ENCODE measurements around a stretch of chr2.

- PRO-cap = no peak
- RRBS = no CpG with 5 or more reads among the region's 6 CpGs
These were observed 313.0 kb downstream of the ARHGAP15 start for GRCh38 chr2:143442230-143442632.

GRCh38 chr2:143524722-143525359 is 395.6 kb downstream of the ARHGAP15 start:
- PRO-cap = no peak
- RRBS = no CpG with 5 or more reads among the region's 6 CpGs

GRCh38 chr2:143946362-143947541 is 385.6 kb downstream of the GTDC1 start:
- PRO-cap = no peak
- RRBS = no CpG with 5 or more reads among the region's 20 CpGs

- PRO-cap = no peak
- RRBS = no CpG with 5 or more reads among the region's 5 CpGs
These were observed 95.1 kb downstream of the GTDC1 start for GRCh38 chr2:144237153-144237638.

GRCh38 chr2:144237808-144238266 is 94.5 kb downstream of the GTDC1 start:
- PRO-cap = no peak
- RRBS = no CpG with 5 or more reads among the region's 2 CpGs

GRCh38 chr2:144349480-144350002 is 17.2 kb upstream of the GTDC1 start:
- PRO-cap = no peak
- RRBS = no CpG with 5 or more reads among the region's 4 CpGs

- PRO-cap = no peak
- RRBS = no CpG with 5 or more reads among the region's 2 CpGs
These were observed 93.8 kb upstream of the GTDC1 start for GRCh38 chr2:144425779-144426780.

GRCh38 chr2:144448366-144449526 is 71.2 kb downstream of the ZEB2 start:
- PRO-cap = no peak
- RRBS = 90% methylated on average over 2 of the region's 18 CpGs

- PRO-cap = no peak
- RRBS = no CpG with 5 or more reads among the region's 3 CpGs
These were observed 14.5 kb downstream of the ZEB2 start for GRCh38 chr2:144505103-144506069.

- PRO-cap = no peak
- RRBS = no CpG with 5 or more reads among the region's 8 CpGs
These were observed 737 bp downstream of the ZEB2 start for GRCh38 chr2:144518974-144519790.

DNA sequence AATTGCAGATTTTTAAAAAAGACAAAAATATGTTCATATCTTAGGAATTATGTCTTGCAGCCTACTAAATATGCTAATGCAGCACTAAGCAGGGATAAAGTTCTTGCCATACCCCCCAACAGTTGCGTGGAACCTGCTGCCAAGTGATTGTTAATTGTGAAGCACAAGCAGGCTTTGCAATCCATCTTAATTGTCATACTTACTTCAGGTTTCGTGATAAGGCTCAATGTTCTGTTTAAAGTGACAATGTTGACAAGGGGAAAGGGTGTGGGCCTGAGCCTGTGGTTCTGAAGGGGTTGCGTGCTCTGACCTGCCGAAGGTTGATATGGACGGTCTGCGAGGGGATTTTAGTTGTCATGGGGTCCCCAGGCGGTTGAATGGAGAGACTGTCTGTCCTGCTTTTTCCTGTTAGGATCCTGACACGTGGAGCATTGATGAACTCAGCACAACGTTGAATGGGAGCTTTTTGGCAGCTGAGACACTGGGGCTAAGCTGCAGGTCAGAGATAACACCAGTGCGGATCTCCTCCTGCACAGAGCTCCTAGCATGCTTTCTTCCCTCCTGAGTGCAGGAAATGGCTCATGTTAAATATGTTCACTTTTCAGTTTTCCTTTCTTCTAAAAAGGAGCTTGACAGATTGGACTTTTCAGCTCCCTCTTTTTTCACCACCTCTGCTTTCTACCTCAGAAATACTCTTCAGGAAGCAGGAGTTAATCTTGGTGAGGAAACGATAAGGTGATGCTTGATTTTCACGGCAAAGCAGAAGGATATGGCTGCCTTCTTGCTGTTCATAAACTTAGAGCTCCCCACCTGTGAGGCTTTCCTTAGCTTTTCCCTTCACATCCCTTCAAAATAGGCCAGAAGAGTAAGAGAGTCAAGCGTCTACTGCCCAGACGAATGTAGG is 62.9 kb upstream of the ZEB2 start:
- PRO-cap = no peak
- RRBS = no CpG with 5 or more reads among the region's 14 CpGs

GRCh38 chr2:144597369-144597896 is 77.5 kb upstream of the ZEB2 start:
- PRO-cap = no peak
- RRBS = no CpG with 5 or more reads among the region's 4 CpGs

DNA sequence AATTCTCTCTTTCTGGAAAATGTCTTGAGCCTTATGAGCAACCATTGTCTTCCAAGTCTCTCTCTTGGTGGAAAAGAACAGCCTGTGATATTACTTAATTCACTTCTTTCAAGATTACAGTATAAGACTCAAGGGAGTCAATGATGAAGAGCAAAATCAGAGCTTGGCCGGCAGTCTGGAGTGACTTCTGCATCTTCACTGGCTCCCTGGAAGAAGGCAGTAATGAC is 122.9 kb upstream of the ZEB2 start:
- PRO-cap = no peak
- RRBS = no CpG with 5 or more reads among the region's 1 CpG

DNA sequence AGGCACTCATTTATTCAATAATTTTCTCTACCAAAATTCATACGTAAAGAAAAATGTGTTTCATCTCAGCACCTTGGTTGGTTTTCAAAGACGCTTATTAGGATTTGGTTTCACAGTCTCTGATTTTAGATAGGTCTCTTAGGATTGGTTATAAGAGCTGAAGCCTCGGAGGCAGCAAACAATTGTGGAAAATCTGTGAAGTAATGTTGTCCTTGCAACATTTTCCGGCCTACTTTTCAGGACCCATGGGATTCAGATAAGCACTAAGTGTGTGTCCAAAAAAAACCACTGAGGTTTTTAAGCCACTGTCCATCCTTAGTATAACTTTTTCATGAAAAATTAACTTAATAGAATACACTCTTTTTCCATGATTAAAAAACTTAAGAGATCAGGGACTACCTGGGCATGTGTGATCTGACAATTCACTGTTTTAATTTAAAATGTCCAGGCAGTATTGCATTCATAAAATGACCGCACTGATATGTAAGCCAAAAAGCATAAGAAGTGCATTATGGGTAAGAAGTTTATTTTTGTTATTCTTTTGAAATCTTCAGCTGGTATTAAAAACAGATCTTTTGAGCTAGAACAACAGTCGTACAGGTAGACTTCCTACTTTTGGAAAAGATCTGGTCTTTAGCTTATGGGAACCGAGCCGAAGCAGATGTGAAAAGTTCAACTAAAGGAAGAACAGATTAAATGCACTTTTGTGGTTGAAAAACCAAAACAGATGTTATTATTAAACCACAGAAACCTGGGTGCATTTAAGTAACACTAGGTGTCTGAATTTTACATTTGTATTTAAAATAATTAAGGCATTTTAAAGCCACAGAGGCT is 479.3 kb upstream of the ZEB2 start:
- PRO-cap = no peak
- RRBS = no CpG with 5 or more reads among the region's 8 CpGs

DNA sequence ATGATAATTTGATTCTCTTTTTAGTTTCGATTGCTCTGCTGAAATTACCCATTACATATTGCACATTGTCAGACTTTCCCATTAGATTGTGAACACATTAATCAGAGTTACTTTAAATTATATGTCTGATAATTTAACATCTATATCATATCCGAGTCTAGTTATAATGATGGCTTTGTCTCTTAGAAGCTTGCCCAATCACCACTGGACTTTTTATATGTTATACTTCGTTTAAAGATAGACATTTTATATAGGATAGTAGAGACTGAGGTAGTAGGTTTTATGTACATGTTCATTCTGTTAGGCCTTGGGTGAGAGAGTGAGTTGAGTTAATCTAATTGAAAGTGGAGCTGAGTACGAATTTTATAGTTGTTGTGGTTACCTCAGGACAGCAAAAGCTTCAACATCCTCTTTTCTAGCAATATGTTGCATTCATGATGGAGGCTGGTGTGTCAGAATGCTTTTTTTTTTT is 895.9 kb upstream of the ZEB2 start:
- PRO-cap = no peak
- RRBS = no CpG with 5 or more reads among the region's 4 CpGs

GRCh38 chr2:145750440-145751004 is 1230.6 kb upstream of the ZEB2 start:
- PRO-cap = no peak
- RRBS = no CpG with 5 or more reads among the region's 6 CpGs

DNA sequence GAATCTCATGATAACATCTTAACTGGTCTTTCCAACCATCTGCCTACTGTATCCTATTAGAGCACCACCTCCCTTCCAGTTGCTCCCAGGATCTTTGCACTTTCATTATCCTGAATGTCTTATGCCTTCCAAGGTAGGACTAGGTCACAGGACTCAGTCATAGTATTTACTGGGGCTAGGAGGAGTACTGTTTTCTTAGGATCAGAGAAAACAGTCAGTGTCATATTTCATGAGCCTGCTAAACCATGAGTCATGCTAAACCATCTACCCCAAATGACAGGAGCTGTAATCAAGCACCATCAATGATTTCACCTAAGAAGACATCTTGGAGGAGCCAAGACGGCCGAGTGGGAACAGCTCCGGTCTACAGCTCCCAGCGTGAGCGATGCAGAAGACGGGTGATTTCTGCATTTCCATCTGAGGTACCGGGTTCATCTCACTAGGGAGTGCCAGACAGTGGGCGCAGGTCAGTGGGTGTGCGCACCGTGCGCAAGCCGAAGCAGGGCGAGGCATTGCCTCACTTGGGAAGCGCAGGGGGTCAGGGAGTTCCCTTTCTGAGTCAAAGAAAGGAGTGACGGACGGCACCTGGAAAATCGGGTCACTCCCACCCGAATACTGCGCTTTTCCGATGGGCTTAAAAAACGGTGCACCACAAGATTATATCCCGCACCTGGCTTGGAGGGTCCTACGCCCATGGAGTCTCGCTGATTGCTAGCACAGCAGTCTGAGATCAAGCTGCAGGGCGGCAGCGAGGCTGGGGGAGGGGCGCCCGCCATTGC is 1439.2 kb upstream of the ACVR2A start:
- PRO-cap = no peak
- RRBS = no CpG with 5 or more reads among the region's 28 CpGs

- PRO-cap = unidirectional peak, minus-strand start at chr2:147631456
- RRBS = no CpG with 5 or more reads among the region's 1 CpG
These were observed 213.6 kb upstream of the ACVR2A start for GRCh38 chr2:147631321-147631593.

- PRO-cap = no peak
- RRBS = no CpG with 5 or more reads among the region's 1 CpG
These were observed 78.9 kb downstream of the MBD5 start for GRCh38 chr2:148099836-148100223.

- PRO-cap = no peak
- RRBS = no CpG with 5 or more reads among the region's 6 CpGs
These were observed 299.0 kb upstream of the EPC2 start for GRCh38 chr2:148345481-148346051.